NCI-H460 (cell line): ENCODE measurements around the gene ABCG5.

GRCh38 chr2:43149524-43149875 lies 76.9 kb downstream of the ZFP36L2 start:
RAMPAGE:
- cytosol, long total RNA: no peak
- long total RNA: no peak
- nucleus, long total RNA: no peak

GRCh38 chr2:43158024-43158441 lies 68.4 kb downstream of the ZFP36L2 start:
RAMPAGE:
- cytosol, long total RNA: no peak
- long total RNA: no peak
- nucleus, long total RNA: no peak

DNA sequence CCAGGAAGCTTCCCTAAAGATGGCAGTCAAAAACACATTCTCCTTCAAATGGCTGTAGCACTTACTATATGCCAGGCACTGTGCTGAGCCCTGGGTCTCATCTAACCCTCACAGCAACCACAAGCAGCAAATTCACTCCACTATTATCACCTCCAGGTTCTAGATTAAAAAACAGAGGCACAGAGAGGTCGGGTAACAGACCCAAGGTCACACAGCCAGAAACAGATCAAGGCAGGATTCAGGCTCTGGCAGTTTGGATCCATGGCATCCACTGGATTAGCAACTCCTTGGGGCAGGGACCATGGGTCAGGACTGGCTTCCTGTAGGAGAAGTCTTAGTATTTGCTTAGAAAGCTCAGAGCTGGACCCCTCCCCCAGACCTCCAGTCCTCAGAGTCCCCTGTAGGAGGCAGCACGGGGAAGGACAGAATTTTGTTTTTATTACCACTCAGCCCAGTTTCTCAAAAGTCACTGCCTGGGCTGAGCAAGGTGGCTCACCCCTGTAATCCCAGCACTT lies 34.4 kb downstream of the ZFP36L2 start:
RAMPAGE:
- cytosol, long total RNA: no peak
- long total RNA: no peak
- nucleus, long total RNA: no peak

GRCh38 chr2:43219654-43219884 lies 6.8 kb downstream of the ZFP36L2 start:
RAMPAGE:
- cytosol, long total RNA: no peak
- long total RNA: no peak
- nucleus, long total RNA: no peak

RAMPAGE:
- cytosol, long total RNA: no peak
- long total RNA: no peak
- nucleus, long total RNA: no peak
These were observed 6.3 kb downstream of the ZFP36L2 start for GRCh38 chr2:43219885-43220782.

DNA sequence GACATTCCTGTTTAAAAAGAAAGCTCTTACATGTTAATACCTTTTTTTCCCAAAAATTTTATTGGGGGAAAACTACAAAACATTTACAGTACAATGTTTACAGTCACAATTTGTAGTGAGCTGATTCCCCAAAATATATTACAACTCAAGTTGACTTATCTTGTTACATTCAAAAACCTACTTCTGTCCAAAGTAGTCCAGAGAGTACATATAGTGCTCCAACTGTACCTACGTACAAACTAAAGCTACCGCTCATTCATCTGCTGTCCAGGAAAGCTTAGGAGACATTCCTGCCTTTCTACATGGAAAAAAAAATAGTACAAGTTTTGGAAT lies 4.1 kb downstream of the ZFP36L2 start:
RAMPAGE:
- cytosol, long total RNA: no peak
- long total RNA: no peak
- nucleus, long total RNA: no peak

RAMPAGE:
- cytosol, long total RNA: no peak
- long total RNA: no peak
- nucleus, long total RNA: no peak
These were observed 1.4 kb downstream of the ZFP36L2 start for GRCh38 chr2:43225015-43225406.

DNA sequence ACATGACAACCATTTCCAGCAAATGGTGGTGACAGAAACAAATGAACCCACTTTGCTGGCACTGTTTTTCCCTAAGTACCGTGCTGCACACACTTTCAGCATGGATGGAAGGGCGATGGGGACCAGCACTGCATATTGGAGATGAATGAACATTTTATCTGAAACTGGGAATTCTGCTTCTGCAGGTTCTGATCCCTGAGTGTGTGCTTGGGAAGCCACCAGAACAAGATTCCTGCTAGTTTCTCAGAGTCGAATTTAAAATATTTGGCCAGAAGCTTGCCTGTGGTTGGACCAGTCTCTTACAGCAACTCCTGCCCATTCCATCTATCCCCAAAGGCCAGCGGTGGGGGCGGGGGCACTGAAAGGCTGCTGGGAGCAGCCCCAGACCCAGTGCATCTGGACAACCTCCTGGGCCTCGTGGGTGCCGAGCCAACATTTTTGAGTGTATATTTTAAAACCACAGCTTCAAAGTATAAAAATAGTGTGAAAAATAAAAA lies 38.5 kb upstream of the ZFP36L2 start:
RAMPAGE:
- cytosol, long total RNA: no peak
- long total RNA: no peak
- nucleus, long total RNA: no peak

RAMPAGE:
- cytosol, long total RNA: no peak
- long total RNA: no peak
- nucleus, long total RNA: no peak
These were observed 74.5 kb upstream of the ZFP36L2 start for GRCh38 chr2:43300515-43301702.

RAMPAGE:
- cytosol, long total RNA: no peak
- long total RNA: no peak
- nucleus, long total RNA: no peak
These were observed 75.8 kb upstream of the ZFP36L2 start for GRCh38 chr2:43302136-43302620.

RAMPAGE:
- cytosol, long total RNA: no peak
- long total RNA: no peak
- nucleus, long total RNA: no peak
These were observed at the start of gene ABCG5 for GRCh38 chr2:43837857-43839050. ABCG5 (minus strand) TSS chr2:43838839.

DNA sequence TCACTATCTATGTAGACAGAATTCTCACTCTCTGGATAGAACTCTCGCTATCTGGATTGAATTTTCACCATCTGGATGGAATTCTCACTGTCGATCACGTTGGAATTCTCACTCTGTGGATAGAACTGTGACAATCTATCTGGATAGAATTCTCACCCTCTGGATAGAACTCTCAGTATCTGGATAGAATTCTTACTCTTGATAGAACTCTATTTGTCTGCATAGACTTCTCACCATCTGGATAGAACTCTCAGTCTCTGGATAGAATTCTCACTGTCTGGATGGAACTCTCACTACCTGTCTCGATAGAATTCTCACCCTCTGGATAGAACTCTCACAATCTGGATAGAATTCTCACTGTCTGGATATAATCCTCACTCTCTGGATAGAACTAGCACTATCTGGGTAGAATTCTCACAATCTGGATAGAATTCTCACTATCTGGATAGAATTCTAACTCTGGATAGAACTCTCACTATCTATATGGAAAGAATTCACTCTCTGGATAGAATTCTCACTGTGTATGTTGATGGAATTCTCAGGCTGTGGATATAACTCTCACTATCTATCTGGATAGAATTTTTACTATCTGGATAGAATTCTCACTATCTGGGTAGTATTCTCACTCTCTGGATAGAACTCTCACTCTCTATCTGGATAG lies 31.2 kb downstream of the ABCG8 start:
RAMPAGE:
- cytosol, long total RNA: no peak
- long total RNA: no peak
- nucleus, long total RNA: no peak

RAMPAGE:
- cytosol, long total RNA: no peak
- long total RNA: no peak
- nucleus, long total RNA: no peak
These were observed 61.9 kb downstream of the LRPPRC start for GRCh38 chr2:43933735-43934481.

GRCh38 chr2:43957305-43958225 lies 38.2 kb downstream of the LRPPRC start:
RAMPAGE:
- cytosol, long total RNA: no peak
- long total RNA: no peak
- nucleus, long total RNA: no peak

RAMPAGE:
- cytosol, long total RNA: no peak
- long total RNA: no peak
- nucleus, long total RNA: no peak
These were observed 729 bp upstream of the PPM1B start for GRCh38 chr2:44167665-44168627.

RAMPAGE:
- cytosol, long total RNA: no peak
- long total RNA: no peak
- nucleus, long total RNA: no peak
These were observed 30.1 kb upstream of the SLC3A1 start for GRCh38 chr2:44245080-44245583.

GRCh38 chr2:44268387-44268650 lies 7.0 kb upstream of the SLC3A1 start:
RAMPAGE:
- cytosol, long total RNA: no peak
- long total RNA: no peak
- nucleus, long total RNA: no peak

DNA sequence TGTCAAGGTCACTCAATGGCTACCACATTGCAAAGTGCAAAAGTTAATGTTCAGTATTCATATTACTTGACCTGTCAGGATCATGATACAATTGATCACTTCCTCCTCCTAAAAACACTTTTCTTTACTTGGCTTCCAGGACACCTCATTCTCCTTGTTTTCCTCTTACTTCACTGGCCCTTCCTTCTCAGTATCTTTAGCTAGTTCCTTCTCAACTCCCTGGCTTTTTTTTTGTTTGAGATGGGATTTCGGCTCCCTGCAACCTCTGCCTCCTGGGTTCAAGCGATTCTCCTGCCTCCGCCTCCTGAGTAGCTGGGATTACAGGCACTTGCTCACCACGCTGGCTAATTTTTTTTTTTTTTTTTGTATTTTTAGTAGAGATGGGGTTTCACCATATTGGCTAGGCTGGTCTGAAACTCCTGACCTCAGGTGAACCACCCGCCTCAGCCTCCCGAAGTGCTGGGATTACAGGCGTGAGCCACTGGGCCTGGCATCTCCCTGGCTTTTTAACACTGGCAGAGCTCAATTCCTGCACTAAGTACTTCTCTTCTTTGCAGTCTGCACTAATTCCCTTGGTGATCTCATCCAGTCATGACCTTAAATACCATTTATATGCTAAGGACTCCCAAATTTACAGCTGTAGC lies 10.4 kb downstream of the PREPL start:
RAMPAGE:
- cytosol, long total RNA: no peak
- long total RNA: no peak
- nucleus, long total RNA: no peak

DNA sequence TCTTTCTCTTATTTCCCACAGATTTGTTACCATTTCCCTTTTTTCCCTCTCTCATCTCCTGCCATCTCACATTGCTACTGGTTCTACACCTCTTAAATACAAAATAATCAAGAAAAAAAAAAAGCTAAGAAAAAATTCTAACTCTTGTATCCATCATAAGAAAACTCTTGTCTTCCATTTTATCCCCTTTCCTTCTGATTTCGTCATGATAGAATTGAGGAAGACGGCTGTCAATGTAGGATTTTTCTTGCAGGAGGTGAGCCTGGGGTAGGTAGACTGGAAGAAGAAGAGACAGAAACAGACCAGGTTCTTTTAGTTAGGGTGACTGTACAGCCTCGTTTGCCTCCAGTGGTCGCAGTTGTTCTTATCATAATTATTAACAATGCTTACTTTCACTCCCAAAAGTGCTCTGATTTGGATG lies 37.8 kb downstream of the CAMKMT start:
RAMPAGE:
- cytosol, long total RNA: no peak
- long total RNA: no peak
- nucleus, long total RNA: no peak

GRCh38 chr2:44463241-44464088 lies 101.7 kb downstream of the CAMKMT start:
RAMPAGE:
- cytosol, long total RNA: no peak
- long total RNA: no peak
- nucleus, long total RNA: no peak